Cardiac muscle cell (in vitro differentiated cells and primary cell): ENCODE data around the gene MLF1.

- RAMPAGE, long total RNA, result no peak
- RRBS, result no CpG with 5 or more reads among the region's 3 CpGs
Observed at GRCh38 chr3:157167350-157167811, 7.4 kb upstream of the CCNL1 start.

GRCh38 chr3:157488031-157488623, 15.1 kb downstream of the VEPH1 start:
- RAMPAGE, long total RNA, result no peak

- RAMPAGE, long total RNA, result start-site peak on the minus strand at chr3:157499515-157499554, 36 and 19 reads in 2 replicates
- RRBS, result 0% methylated on average over 1 of the region's 29 CpGs
Observed at GRCh38 chr3:157499148-157500094, 3.8 kb downstream of the VEPH1 start.

DNA sequence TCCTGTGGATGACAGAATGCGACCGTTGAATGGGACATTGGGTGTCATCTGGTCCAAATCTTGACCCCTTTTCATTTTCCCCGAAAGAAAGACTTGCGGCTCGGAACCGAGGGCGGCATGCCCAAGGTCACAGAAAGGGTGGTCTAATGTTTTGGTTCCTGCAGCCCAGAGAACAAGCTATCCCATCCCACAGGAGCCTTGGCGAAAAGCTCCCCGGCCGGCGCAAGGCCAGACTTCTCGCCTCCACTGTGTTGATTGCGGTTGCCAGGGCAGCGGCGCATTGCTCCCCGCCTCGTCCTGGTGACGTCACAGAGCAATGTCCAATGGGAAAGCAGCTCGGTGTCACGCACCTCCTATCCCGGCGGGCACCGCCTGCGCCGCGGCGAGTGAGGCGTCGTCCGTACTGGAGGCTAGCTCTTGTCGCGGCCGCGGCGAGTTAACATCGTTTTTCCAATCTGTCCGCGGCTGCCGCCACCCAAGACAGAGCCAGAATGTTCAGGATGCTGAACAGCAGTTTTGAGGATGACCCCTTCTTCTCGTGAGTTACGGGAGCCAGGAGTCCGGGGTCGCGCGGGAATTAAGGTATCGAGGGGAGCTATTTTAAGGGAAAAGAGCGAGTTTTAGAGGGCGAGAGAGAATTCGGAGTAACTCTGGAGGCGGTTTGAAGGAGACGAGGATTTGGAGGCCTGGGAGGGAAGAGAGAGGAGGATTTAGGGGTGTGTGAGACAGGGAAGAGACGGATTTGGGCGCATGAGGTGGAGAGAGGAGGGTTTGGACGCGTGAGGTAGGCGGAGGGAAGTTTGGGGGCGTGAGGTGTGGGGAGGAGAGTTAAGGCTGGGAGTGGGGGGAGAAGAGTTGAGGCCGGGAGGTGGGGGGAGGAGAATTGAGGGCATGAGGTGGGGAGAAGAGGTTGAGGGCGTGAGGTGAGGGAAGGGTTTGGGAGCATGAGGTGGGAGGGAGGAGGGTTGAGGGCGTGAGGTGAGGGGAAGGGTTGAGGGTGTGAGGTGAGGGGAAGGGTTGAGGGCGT, at the start of gene MLF1:
Gene MLF1 (plus strand): TSS at position 385 of the 1,027 bp plus-strand sequence.
- RAMPAGE, long total RNA, result start-site peak on the plus strand centred at position 411 of the sequence, 64 bp wide, 6,491 and 6,581 reads in 2 replicates
- RRBS, result no CpG with 5 or more reads among the region's 61 CpGs

- RAMPAGE, long total RNA, result no peak
- RRBS, result no CpG with 5 or more reads among the region's 2 CpGs
Observed at GRCh38 chr3:158703337-158703966, 28.8 kb downstream of the RARRES1 start.

DNA sequence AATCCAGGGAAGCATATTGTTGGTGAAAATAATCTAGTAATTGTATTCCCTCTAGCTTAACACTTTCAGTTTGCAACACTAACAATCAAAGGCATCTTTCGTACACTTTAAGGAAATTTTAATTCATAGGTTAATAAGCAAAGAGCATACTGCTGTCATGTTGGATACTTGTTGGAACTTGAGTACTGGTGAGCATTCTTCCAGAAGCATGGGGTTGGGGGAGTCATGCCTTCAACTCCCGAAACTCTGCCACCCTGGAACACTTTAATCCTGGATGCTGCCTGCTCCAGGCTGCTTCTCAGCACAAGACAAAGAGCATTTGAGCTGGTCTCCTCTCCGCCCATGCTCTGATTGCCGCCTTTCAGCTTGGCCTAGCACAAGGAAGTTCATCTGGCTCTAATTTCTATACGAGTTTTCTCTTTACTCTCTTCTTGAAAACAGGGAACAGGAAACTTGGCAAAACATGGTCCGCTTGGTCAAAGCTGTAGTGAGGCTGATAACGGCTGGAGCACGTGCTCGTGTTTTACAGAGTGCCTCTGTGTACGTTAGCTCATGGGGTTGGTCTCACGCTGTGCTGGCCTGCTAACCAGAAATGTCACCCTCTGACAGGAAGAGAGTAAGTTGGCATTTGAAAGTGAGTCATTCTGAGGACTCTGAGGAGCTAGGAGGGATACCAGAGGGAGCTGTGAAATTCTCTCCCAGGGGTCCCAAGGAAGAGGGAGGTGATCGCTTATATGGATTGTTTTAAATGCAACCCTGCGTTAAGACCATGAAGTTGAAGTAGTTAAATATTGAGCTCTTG, 19.2 kb downstream of the RARRES1 start:
- RAMPAGE, long total RNA, result no peak
- RRBS, result no CpG with 5 or more reads among the region's 13 CpGs

GRCh38 chr3:158817889-158818443, 16.1 kb downstream of the MFSD1 start:
- RAMPAGE, long total RNA, result no peak
- RRBS, result no CpG with 5 or more reads among the region's 2 CpGs

DNA sequence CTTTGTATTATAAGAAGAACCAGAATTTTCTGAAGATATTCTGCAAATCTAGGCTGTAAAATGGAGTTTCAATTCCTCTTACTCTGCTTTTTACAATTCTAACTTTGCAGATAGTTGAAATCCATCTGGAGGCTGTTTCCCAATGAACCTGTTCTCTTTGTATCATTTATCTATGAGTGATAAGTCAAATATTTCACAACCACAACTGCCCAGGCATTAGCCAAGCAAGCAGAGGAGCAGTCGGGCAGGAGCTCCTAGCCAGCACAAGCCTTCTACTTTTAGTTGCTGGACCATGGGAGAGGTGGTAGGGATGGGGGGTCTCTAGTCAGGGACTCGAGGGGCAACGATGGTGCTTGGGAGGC, 362.0 kb downstream of the IQCJ-SCHIP1 start:
- RAMPAGE, long total RNA, result no peak
- RRBS, result no CpG with 5 or more reads among the region's 3 CpGs

- RAMPAGE, long total RNA, result no peak
- RRBS, result no CpG with 5 or more reads among the region's 5 CpGs
Observed at GRCh38 chr3:159790131-159790511, 435.1 kb upstream of the C3orf80 start.

DNA sequence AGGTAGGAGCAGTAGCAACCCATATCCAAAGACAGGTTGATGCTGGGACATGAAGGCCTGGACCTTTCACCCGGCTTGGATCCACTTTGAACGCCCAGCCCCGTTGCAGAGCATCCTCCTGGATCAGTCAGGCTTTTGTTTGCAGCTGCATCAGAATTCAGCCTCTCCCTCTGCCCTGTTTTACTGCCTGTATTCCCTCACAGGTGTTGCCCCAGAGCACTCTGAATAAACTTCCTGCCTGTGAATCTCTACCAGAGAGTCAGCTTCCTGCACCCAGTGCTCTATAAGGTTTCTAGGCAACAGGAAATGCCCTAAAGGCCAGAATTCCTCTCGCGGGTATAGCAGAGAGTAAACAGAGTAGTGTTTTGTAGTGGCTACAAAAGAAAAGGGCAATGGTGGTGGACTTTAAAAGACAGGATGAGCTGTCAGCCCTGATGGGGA, 411.1 kb upstream of the C3orf80 start:
- RAMPAGE, long total RNA, result no peak
- RRBS, result no CpG with 5 or more reads among the region's 5 CpGs

GRCh38 chr3:160755304-160755741, 708 bp upstream of the PPM1L start:
- RAMPAGE, long total RNA, result no peak
- RRBS, result 2% methylated on average over 39 of the region's 49 CpGs

GRCh38 chr3:160801135-160802142, 45.4 kb downstream of the PPM1L start:
- RAMPAGE, long total RNA, result no peak
- RRBS, result no CpG with 5 or more reads among the region's 11 CpGs

- RAMPAGE, long total RNA, result no peak
- RRBS, result no CpG with 5 or more reads among the region's 4 CpGs
Observed at GRCh38 chr3:161016404-161016832, 88.7 kb downstream of the B3GALNT1 start.

DNA sequence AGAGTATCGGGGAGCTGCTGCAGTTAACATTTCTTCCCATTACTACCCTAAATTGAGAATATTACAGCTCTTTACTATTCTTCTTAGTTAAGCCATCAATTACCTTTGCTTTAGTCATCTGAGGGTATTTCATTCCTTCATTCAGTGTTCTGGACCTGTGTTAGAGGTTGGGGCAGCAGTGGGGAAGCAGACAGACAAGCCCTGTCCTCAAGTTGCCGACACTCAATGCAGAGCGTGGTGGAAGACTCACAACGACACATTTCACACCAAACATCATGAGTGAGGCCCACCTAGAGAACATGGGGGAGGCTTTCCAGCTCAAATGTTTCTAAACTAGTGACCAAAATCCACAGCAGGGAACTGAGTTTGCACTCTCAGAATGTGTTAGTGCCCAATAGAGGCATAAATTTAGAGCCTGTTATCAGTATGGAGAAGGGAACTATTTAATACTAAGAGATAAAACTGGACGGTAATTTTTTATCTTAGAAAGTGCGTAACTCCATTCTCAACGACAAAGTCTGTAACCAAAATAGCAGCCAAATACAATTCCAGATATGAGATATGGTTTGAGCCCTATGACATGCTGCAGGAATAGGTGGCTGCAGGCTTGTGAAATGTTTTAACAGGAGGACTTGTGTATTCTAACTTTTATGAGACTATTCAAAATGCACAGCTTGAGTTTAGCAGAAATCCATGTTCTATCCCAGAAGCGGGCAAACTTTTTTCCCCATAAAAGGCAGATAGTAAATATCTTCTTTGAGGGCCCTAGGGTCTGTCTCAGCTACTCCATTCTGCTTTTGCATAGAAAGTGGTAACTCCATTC, 3.6 kb downstream of the B3GALNT1 start:
- RAMPAGE, long total RNA, result no peak
- RRBS, result no CpG with 5 or more reads among the region's 8 CpGs

- RAMPAGE, long total RNA, result no peak
- RRBS, result no CpG with 5 or more reads among the region's 5 CpGs
Observed at GRCh38 chr3:162195223-162195652, 698.6 kb downstream of the OTOL1 start.

DNA sequence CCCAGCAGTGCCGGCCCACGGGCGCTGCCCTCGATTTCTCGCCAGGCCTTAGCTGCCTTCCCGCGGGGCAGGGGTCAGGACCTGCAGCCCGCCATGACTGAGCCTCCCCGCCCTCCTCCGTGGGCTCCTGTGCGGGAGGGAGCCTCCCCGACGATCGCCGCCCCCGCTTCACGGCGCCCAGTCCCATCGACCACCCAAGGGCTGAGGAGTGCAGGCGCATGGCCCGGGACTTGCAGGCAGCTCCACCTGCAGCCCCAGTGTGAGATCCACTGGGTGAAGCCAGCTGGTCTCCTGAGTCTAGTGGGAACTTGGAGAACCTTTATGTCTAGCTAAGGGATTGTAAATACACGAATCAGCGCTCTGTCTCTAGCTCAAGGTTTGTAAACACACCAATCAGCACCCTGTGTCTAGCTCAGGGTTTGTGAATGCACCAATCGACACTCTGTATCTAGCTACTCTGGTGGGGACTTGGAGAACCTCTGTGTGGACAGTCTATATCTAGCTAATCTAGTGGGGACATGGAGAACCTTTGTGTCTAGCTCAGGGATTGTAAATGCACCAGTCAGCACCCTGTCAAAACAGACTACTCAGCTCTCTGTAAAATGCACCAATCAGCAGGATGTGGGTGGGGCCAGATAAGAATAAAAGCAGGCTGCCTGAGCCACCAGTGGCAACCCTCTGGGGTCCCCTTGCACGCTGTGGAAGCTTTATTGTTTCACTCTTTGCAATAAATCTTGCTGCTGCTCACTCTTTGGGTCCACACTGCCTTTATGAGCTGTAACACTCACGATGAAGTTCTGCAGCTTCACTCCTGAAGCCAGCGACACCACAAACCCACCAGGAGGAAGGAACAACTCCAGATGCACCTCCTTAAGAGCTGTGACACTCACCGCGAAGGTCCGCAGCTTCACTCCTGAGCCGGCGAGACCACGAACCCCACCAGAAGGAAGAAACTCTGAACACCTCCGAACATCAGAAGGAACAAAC, 1578.8 kb downstream of the SI start:
- RAMPAGE, long total RNA, result no peak
- RRBS, result no CpG with 5 or more reads among the region's 34 CpGs

DNA sequence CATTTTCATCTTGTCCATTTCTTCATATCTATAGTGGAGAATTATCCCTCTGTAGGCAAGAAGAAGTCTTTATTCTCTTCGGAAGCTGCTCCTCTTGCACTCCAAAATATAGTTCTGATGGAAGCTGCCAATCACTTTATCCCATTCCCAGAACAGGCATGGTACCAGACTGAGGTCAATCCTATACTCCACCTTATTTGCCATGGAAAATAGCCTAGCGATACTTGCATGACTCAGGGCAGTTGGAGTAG, 140.9 kb downstream of the SERPINI1 start:
- RAMPAGE, long total RNA, result no peak
- RRBS, result no CpG with 5 or more reads among the region's 2 CpGs

DNA sequence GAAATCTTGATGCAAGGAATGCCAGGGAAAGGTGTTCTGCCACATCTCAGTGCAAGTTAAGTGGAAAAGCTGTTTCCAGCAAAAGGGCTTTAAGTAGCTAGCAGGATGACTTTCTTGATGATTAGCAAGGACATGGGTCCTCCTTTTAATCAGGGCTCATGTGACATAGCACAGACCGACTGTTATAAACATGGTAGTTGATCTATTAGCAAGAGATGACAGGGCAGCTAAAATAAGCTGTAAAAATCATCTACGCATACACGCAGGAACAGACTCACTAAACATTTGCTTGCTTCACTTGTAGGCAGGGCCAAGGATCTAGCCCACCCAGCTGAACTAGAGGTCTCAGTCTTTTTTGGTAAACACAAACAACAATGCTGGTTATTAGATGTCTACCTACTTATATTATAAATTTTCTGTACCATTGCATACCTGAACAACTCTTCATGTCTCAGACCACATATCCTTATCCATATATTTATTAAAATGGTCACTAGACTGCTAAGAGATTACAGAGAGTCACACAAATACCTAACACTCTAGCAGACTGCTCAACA, 68.9 kb downstream of the GOLIM4 start:
- RAMPAGE, long total RNA, result no peak
- RRBS, result no CpG with 5 or more reads among the region's 3 CpGs

DNA sequence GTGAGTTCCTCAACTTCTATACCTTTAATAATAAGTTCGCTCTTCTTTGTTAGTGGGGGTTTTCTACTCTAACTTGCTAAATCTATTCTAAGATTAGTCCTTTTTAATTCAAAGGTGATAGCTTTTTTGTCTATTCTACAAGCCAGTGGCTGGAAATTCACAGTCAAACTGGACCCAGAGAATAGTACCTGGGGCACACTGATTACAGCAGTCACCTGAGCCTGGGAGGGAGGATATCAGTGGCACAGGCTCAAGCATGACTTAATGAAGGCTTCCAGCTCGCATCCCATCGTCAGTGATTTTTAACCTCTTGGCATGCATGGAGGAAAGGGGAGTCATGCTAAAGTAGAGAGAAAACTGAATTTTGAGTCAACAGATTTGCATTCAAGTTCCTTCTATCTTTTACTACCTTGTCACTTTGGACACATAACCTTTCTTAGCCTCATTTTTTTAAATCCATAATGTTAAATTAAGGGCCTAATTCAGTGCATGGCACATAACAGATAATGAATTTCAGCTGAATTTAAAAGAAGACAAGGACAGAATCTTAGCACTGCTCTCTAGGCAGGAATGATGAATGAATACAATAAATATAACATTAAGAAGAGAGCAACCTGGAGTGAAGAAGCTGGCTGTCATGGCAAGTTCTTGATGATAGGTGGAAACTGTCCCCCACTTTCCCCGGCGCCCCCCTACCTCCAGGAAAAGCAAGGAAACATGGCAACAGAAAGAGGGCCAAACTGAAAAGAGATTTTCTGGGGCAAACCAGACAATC, 24.7 kb downstream of the GOLIM4 start:
- RAMPAGE, long total RNA, result no peak
- RRBS, result no CpG with 5 or more reads among the region's 5 CpGs

DNA sequence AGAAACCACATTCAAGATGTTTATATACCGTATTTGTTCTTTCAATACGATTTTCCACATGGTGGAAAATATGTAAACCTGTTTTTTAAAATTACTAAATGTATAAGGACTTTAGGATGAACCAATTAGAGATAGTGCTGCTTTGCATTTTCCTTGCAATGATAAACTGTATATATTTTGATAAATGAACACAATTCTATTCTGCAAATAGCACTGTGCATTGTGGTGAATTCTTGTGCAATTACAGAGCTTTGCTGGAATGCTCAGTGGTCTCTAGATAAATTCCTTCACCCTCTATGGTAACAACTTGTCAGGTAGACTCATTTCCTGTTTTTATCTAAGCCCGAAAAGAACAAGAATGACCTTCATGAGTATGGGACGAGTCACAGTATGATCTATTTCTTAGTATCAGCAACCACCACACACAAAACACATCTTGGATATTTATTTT, 551.4 kb downstream of the MECOM start:
- RAMPAGE, long total RNA, result no peak
- RRBS, result no CpG with 5 or more reads among the region's 4 CpGs